ENCODE measurements around a stretch of chr2.

DNA sequence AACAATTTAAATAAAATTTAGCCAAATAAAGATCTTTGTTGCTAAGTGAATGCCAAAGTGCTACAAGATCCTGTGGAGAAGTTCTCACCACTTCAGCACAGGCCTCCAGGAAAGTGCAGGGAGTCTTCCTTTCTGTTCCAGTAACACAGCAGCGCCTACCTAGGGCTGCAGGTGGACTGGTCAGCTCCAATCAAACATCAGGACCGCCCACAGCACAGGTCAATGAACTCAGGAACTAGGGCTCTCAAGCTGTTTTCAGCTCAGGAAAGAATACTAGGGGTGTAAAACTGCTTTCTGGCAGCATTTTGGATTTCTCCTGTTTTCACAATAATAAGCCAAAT, 1.5 kb downstream of the FAM110C start:
- PRO-cap = no peak

DNA sequence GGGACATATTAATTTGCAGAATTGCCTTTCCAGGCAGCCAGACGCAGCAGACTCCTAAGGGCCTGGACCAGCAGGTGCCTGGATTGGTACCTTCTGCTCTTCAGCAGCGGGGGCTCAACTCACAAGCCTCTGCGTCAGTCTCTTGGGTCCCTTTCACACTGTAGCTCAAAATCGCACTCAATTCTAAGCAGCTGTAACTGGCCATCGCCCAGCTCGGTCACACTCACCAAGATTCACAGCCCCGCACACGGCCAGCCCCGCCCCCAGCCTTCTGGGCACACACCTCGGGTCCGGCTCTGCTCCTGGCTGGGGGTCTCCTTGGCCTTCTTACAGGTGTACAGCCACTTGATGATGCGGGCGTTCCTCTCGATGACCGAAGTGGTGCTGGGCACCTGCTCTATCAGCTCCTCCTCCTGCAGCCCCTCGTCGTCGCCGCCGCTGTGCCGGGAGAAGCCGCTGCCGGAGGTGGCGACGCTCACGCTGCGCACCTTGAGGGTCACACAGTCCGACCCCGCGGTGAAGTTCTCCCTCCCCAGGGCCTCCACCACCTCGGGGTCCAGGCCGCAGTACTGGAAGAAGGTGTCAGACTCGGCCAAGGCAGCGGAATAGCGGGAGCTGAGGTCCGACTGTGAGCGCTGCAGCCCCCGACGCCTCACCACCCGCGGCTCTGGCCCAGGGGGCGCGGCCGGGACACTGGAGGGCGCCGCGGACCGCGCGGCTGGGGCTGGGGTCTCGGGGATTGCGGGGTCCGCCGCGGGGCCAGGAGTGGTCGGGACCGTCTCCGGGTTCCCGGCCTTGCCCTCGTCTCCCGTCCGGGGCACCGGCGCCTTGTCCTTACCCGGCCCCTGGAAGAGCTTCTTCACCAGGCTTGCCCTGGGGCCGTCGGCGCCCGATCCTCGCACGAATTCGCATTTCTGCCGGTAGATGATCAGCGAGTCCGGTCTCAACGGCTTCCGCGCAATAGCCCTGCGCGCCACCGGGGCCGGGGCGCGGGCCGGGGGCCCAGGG, 844 bp downstream of the FAM110C start:
- PRO-cap = no peak

- PRO-cap = no peak
These were observed 88.1 kb downstream of the SH3YL1 start for GRCh38 chr2:175492-176331.

DNA sequence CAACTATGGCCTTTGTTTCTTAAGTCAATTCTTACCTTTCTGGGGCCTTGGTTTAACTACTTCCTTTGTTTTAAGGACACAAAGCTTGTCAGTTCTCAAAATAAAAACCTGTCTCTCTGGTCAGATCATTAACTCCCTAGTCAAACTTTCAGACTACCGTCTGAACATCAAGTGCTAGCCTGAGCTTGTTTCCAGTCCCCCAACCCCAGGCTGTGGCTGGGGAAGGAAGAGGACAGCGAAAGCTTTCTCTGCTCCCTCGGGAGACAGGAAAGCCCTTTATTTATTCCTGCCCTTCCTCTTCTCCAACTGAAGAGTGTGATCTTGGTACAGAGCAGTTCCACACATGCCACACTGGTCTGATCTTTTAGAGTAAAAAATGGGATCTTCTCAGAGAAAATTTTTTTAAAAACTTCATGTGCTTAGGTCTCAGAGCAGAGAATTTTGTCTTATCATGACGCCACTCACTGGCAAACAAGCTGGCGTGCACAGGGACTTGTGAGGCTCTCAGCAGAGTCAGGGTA, 1.6 kb downstream of the SH3YL1 start:
- PRO-cap = no peak

- PRO-cap = no peak
These were observed 7.5 kb downstream of the ALKAL2 start for GRCh38 chr2:280054-281067.

GRCh38 chr2:309226-309765, 21.4 kb upstream of the ALKAL2 start:
- PRO-cap = no peak

DNA sequence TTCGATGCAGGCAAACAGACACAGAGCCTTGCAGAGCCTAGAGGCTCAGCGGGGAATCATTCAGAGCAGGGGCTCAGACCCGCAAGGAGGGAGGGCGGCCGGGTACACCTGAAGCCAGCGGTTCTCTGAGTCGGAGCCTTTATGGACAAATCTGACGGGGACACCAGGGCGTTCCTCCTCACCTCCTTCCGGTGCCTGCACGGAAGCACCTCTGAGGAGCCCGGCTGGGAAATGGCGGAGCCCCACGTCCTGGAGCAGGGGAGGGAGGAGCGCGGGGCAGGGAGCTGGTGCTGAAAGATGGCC, 193.5 kb upstream of the ALKAL2 start:
- PRO-cap = no peak

DNA sequence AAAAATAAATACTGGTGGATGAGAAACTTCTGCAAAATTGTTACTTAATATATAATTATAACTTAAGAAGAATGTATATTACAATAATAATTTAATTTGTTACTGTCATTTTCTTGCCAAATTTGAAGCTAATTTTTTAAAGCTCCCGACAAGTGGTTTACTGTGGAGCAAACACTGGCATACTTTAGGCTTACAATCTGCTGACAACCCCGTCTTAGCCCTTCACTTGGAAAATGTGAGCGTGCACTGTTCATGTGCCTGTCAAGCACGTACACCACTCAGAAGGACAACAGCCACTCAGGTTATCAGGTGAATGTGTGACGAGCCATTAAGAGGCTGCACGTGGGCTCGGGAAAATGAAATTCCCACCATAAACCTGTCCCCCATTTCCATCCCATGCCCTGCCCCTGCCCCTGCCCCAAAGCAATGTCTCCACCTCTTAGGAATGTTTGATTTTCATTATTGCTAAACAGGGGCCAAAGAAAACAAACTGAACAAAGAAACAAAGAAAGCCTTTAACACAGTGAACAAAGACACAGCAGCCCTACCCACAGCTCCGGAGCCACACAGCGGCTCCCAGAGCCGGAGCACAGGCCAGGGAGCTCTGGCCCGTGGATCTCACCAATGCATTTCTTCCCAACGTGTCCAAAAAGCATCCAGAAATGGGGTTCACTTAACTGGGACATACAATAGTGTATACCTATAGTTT, 90.6 kb downstream of the TMEM18 start:
- PRO-cap = no peak

- PRO-cap = no peak
These were observed 48.6 kb downstream of the TMEM18 start for GRCh38 chr2:628617-629007.

- PRO-cap = no peak
These were observed 2.3 kb downstream of the TMEM18 start for GRCh38 chr2:674571-675609.

DNA sequence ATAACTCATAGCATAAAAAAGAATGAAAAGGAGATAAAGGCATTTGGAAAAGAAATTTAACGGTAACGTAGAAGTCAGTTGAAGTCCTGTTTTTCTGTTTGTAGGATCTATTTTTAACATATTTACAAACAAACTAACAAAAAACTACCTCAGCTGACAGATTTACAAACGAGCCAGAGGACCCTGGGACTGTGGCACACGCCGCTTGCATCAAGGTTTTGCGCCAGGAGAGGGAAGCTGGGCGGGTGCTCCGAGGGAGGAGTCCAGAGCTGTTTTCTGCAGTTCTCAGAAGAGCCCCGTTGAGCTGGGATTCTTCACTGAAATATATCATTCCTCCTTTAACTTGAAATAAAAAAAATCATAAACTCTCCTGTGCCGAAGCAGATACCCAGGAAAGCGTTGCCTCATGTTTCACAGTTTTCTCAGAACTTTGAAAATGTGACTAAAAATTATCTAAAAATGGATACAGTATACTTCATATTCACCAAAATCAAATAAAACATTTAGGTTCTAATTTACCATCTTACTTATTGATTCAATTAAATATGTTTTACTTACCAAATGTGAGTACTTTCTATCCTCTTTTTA, 13.7 kb upstream of the TMEM18 start:
- PRO-cap = no peak

DNA sequence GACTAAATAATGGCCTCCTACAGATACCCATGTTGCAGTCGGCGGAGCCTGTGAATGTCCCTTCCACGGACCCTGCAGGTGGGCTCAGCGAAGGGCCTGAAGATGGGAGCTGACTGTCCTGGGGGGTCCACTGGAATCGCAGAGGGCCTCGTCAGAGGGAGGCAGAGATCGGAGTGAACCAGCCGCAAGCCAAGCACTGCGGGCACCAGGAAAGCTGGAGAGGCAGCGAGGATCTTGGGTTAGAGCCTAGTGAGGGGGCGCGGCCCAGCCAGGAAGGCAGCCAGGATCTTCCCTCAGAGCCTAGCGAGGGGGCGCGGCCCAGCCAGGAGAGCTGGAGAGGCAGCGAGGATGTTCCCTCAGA, 62.5 kb upstream of the TMEM18 start:
- PRO-cap = no peak

DNA sequence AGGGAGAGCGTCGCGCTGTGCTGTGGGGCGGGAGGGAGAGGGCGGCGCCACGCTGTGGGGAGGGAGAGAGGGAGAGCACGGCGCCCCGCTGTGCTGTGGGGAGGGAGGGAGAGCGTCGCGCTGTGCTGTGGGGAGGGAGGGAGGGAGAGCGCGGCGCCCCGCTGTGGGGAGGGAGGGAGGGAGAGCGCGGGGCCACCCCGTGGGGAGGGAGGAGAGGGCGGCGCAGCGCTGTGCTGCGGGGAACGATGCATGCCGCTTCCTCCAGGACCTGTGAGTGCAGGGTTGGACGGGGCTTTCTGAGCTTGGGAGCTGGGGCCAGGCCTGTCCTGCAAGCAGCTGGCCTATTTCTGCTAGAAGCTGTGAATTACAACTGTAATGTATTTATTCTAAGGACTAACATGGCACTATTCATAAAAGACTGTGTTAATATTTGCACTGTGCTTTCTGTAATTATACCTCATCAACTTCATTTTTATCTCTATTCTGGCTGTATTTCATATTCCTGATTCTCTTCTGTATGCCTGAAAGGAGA, 106.2 kb downstream of the SNTG2 start:
- PRO-cap = no peak

GRCh38 chr2:1366792-1367014, 46.6 kb upstream of the TPO start:
- PRO-cap = no peak

DNA sequence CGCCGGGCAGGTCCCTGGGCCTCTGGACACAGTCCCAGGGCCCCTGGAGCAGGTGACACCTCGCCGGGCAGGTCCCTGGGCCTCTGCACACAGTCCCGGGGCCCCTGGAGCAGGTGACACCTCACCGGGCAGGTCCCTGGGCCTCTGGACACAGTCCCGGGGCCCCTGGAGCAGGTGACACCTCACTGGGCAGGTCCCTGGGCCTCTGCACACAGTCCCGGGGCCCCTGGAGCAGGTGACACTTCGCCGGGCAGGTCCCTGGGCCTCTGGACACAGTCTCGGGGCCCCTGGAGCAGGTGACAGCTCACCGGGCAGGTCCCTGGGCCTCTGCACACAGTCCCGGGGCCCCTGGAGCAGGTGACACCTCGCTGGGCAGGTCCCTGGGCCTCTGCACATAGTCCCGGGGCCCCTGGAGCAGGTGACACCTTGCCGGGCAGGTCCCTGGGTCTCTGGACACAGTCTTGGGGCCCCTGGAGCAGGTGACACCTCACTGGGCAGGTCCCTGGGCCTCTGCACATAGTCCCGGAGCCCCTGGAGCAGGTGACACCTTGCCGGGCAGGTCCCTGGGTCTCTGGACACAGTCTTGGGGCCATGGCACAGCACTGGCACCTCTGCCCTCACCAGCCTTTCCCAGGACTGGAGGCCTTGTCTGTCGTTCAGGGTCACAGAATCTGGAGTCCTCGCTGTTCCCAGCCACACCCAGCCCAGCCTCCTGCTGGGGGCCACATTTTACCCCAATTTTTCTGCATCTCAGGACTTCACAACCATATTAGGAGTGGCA, 2.0 kb downstream of the TPO start:
- PRO-cap = no peak

DNA sequence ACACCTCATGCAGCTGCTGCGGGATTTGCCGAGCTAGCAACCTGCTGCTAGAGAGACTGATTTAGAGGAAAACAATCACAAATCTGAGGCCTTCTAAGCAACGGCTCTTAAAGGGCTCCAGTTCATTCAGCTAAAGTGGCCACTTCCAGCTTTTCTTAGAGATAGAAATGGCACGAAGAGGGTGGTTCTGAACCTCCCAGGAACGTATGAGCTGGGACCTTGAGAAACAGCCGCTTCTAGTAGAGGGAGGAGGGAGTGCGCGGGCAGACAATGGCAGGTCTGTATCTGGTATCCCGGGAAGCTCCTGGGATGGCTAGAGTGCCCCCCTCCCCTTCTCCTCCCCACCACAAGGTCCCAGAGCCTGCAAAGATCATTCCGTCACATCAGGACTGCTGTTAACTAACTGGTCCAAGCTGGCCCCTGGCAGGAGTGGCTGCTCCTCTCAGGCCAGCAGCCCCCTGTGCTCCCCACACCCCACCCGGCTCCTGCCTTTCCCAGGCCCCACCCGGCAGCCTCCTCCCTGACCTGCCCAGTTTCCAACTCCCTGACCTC, 74.8 kb downstream of the TPO start:
- PRO-cap = no peak

DNA sequence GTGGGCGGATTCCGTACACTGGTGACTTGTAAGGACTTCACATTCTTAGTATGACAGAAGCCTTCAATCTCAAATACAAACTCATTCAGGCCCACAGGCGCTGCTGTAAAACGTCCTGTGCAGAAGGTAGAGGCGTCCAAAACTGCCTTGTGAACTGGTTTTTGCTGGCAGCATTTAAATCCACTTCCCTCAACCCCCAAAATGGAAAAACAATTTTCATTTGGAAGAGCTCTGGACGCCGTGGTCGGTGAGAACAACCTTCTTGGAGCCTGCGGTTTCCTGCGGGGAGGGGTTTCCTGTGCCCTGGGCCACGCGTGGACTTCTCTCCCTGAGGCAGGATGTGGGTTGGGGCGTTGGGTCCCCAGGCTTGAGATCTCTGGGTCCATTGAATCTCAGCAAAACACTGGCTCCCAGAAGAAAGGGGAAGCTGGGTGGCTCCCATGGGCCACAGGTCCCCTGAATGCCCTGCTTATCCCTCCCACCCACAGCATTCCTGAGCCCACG, 151.1 kb downstream of the TPO start:
- PRO-cap = no peak

- PRO-cap = no peak
These were observed 98.5 kb upstream of the PXDN start for GRCh38 chr2:1842744-1843219.

DNA sequence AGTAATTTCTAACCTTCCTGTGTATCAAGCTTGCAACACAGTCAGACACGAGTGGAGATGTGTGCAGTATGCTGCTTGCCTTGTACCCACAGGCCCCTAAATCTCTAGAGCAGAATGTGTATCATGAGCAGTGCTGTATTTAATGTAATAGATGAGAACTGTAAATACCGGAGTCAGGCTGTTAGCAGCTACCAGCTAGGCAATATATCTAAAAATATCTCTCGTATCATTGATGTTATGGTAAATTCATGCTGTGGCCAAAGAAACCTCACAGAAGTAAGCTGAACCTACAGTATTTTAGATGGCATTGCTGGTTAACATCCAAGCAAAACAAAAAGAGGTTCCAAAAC, 6.2 kb downstream of the MYT1L start:
- PRO-cap = no peak

- PRO-cap = no peak
These were observed 1.4 kb upstream of the MYT1L start for GRCh38 chr2:2332430-2332984.